Fibroblast of villous mesenchyme (primary cell): ENCODE results near the genes C1orf52, BCL10, COL24A1, GBP4 and GBP5.

DNA sequence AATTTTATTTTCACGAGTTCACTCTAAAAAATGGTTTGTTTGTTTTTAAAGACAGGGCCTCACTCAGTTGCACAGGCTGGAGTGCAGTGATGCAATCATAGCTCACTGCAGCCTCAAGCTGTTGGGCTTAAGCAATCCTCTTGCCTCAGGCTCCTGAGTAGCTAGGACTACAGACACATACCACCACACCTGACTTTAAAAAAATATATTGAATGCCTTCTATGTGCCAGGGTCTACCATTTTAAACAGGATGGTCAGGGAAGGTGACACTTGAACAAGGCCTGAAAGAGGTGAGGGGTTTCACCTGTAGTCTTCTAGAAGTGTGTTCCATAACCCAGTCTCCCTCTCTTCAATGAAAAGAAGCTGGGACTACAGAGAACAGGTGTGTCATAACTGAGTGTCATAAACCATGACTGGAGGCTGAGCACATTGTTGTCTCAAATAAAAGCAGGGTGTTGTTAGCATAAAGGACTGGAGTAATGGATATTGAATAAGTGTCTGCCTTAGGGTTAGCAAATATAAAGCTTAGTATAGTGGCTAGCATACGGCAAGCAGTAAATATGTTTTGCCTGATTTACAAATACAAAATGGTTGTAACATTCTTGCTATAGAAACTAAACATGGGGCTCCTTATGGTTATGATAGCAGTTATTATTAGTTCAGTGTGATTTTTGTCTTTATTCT lies 65.5 kb downstream of the SYDE2 start:
- CAGE, long polyA plus RNA = no peak

DNA sequence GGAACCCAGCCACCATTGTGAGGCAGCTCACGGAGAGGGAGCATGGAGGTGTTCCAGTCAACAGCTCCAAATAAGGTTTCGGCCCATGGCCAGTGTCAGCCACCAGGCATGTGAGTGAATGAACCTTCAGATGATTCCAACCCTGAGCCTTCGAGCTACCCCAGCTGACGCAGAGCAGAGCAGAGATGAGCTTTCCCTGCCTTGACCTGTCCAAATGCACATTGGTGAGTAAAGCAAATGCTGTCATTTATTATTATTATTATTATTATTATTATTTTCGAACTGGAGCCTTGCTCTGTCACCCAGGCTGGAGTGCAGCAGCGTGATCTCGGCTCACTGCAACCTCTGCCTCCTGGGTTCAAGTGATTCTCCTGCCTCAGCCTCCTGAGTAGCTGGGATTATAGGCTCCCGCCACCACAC lies 57.9 kb downstream of the SYDE2 start:
- CAGE, long polyA plus RNA = no peak

DNA sequence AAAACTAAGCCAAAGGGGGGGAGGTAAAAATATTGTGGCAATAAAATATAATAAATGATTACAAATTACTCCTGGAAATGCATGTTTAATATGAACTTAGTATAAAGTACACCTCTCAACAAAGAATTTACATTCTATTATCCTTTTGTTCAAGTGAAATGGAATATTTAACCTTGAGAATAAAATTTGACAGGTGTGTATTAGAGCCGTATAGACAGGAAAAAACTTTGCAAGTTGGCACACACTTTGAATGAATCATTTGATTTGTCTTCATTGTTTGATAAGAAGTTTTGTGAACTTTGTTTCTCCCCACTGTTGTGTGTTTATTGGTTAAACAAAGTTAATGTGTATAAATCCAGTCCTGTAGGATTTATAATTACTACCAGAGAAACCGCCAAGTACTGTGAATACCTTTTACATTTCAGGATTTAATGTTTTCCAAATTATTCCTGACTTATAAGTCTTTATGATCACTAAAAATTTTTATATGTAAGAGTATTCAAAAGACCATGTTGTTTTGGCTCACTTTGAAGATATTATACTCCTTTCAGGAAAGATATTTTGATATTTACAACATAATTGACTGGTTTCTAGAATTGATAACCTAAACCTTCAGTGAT lies 1.9 kb downstream of the SYDE2 start:
- CAGE, long polyA plus RNA = no peak

DNA sequence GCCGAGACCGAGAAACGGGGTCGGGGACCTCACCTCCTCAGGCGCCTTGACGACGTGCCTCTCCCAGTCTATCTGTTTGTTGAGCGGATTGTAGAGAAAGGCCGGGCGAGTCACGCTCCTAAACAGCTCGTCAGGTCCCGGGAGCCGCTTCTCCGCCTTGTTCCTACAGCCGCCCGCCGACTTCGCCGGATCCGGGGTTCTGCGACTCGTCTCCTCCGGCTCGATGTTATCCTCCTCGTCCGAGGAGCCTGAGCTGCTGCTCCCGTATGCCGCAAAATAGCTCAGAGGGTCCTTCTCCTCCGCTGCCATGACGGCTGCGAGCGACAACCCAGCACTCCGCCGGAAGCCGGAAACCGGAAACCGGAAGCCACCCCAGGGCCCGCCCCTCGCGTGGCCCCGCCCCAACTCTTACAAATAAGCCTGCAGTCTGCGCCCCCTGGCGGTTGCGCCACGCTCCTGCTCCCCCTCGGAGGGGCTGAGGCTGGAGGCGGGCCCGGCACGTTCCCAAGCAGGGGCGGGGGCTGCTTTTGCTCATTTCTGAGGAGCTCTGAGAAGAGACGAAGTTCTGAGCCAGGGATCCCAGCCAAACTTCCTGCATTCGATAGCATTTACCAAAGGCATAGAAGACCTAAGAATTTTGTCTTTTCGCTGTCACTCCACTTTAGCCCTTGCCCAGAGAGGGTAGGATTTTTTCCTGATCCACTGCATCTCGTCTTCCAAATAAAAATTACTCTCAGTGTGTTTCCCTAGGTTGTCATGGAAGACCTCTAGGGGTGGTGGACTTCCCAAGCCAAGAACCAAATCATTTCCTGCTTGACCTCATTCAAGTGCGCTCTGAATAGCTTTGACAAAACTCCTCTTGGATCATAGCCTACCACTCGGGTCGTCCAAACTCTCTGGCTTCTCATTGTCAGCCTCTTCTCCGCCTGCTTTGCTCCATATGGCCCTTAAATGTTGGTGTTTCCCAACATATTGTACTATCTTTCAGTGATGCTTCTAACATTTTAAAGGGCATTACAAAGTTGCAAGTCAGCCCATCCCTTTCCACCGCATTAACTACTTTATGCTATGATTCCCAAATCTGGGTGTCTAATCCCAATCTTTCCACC lies at the start of gene C1orf52:
Gene C1orf52, minus strand, starts transcription at position 338 of the 1,109 bp plus-strand sequence.
- CAGE, long polyA plus RNA = start-site peak on the minus strand centred at position 335 of the sequence, 42 bp wide, 649 and 922 reads in 2 replicates

DNA sequence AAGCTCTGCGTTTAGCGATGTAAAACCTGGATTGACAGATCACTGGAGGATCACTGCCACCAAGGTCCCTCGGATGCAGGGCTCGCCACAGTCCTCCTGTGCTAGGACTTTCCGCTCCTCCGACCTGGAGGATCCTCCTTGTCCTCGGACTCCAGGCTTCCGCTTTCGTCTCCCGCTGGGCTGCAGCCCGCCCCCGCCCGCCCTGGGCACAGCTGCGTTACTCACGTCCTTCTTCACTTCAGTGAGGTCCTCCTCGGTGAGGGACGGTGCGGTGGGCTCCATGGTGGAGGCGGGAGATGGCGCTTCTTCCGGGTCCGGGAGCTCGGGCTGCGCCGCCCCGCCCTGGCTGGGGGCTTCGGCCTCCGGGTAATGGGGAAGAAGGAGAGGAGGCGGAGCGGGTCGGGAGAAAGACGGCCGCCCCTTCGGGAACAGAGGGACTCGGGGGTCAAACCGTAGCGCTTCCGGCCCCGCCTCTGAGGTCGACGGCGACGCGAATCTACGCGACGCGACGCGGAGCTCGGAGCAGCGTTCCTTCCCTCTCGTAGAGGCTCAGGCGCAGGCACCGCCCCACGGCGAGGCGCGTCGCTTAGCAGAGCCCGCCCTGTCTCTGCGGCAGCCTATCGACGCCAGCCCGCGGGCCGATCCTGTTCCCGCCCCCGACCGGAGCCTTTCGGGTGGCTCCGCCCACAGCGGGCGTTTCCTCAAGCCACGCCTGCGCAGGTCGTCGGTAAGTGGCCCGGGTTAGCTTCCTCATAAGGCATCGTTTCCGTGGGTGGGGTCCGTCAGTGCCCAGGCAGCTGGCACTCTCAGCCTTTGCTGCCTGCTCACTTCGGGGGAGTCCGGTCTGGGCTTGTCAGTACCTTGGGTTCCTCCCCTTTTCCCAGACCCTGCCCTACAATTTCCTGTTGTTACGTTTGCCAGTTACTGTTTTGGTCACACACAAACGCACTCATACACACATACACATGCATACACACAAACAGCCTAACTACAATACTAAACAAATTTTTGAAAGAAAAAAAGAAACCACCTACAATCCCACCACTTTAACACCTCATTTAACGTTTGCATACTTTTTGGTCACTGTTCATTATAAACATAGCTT lies at the start of gene BCL10:
Gene BCL10, minus strand, starts transcription at position 562 of the 1,105 bp plus-strand sequence.
- CAGE, long polyA plus RNA = no peak

- CAGE, long polyA plus RNA = no peak
Observed at GRCh38 chr1:85298091-85298770, 21.8 kb upstream of the BCL10 start.

- CAGE, long polyA plus RNA = no peak
Observed at GRCh38 chr1:85465773-85466310, 883 bp upstream of the DDAH1 start.

DNA sequence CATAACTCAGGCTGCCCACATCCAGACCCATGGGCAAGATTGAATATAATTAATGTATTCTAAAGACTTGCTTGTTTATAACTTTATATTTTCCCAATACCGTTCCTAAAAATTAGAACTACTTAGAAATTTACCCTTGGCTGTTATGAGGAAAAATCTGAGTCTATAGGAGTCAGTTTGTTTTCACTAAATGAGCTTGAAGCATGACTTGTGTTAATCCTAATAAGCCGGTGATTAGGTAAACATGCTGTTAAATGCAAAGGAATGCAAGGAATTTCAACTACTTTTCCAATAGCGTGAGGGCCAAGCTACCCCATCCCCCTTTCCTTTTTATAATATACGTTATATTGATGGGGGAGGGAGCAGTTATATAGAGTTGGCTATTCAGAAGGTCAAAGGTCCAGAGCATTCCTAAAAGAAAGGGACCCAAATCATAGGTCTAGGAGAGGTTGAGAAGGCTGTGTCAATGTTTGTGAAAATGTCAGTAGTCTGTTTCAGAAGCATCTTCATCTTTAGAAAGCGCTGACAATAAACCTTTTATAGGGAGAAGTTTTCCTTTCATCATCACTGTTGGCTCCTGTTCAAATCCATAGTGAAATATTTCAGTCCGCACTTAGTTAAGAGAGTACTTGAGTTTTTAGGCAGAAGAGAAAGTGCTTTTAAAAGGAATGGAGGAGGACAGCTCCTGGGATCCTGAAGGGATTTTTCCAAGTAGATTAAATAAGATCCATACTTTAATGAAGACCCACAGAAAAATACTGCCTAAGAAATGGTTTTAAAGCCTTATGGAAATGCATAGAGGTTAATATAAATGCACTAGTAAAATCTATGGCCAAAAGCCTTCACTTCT lies 3.8 kb downstream of the CCN1 start:
- CAGE, long polyA plus RNA = no peak

- CAGE, long polyA plus RNA = no peak
Observed at GRCh38 chr1:85615763-85616222, 35.2 kb downstream of the CCN1 start.

GRCh38 chr1:86156585-86157302 lies at the start of gene COL24A1:
COL24A1 (minus strand) TSS chr1:86156772.
- CAGE, long polyA plus RNA = no peak

DNA sequence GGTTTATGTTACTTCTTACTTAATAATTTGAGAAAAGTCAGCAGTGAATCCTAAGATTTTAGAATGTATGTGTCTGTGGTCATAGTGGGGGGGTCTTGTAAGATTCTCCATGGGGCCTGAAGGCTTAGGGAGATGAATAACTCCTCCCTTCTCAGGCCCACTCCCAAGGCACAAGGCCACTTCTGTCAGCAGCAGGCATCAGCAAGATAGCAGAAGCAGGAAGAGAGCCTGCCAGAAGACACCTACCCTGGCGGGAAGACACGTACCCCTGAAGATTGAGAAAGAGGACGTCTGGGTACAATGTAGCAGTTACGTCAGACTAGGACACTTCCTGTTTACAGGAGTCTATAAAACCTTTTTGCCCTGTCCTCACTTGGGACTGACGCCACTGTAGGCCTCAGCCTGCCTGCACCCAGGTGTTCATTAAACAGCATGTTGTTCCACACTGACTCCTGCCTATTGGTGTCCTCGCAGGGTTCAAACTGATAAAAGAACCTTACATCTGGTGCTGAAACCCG lies 56.8 kb downstream of the ODF2L start:
- CAGE, long polyA plus RNA = no peak

GRCh38 chr1:86746022-86746379 lies 41.6 kb downstream of the SH3GLB1 start:
- CAGE, long polyA plus RNA = no peak

DNA sequence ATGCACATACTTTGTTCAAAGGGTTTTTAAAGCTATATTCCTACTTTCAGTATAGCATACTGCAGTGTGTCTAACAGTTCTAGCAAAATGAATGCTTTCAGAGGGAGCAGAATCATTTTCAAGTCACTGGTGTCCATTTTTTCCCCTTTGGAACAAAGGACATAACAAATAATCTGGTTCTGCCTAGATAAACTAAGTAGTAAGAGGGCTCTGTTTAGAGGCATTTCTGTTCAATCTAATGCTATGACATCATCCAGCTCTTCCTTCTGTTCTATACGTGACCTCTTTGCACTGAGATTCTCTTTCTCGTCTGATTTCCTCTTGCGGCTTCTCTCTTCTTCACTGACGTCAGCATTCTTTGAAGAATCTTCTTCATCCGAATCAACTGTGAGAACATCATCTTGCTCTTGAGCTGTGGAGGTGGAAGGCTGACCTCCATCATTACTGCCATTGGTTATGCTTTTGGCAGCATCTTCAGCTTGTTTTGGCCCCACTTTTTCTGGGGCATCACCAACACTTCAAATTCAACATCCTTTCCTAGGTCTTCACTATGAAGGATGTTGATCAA lies 130.3 kb downstream of the HS2ST1 start:
- CAGE, long polyA plus RNA = no peak

- CAGE, long polyA plus RNA = no peak
Observed at GRCh38 chr1:87132668-87133069, 196.0 kb upstream of the LMO4 start.

DNA sequence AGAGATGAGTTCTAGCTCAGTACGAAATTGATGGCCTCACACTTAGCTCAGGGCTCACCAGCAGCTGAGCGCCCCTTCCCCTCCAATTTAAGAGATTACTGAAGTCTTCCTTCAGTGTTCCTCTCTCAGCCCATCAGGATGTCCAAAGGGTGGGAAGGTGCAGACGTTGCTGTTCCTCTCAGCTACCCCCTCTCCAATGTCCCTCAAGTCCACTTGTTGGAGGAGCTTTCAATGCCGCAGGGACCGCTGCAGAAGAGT lies 5.5 kb downstream of the LMO4 start:
- CAGE, long polyA plus RNA = no peak

- CAGE, long polyA plus RNA = no peak
Observed at GRCh38 chr1:87805565-87806489, 477.1 kb downstream of the LMO4 start.

GRCh38 chr1:88341338-88341938 lies 342.6 kb upstream of the PKN2 start:
- CAGE, long polyA plus RNA = no peak

DNA sequence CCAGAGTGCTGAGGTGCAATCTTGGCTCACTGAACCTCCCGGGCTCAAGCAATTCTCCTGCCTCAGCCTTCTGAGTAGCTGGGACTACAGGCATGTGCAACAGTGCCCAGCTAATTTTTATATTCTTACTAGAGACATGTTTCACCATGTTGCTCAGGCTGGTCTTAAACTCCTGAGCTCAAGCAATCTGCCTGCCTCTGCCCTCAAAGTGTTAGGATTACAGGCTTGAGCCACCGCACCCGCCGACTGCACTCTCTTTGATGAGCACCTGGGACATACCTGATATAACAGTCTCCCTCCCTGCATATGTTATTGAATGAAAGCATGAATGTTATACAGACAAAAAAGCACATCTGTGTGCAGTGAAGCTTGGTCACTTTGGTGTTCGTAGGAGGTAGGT lies 12.2 kb downstream of the GBP3 start:
- CAGE, long polyA plus RNA = no peak

DNA sequence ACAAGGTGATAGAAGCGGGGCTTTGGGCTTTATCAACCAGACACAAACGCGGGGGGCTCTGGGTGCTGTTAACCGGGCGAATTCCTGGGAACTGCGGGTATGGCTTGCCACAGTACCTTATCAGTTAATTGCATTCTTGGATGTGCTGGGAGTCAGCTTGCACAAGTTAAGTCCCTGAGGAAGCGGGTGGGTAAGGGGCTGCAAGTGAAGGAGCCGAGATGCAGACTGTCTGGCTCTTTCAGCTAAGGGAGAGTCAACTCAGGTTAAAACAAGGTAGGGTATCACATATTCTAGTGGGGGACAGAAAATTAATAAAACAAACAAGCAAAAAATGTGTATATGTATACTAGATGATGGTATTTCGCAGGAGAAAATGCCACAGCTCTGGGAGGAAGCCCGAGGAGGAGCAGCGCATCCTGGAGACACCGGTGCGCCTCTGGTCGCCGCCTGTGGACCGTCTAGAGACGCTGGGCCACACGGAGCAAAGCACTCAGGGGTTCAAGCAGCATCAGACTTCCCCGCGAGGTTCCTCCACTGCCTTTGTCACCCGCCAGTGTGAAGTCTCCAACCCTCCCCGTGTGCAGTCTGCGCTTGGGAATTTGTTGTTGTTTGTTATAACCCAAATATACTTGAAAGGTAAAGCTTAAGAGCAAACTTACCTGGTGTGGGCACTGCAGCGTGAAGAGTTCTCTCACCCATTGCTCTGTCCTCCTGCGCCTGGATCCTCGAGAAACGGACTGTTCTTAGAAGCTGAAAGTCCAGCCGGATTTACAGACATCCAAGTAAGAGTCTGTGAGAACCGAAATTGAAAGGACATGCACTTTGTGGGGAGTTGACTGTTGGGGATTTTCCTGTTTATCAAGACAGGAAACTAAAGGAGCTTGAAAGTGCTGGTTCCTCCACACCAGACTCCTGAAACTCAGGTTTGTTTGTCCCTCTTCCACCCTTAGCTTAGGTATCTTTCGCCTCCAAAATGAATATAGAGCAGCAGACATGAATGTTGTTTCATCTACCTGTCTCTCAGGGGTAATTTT lies at the start of gene GBP4:
Gene GBP4, minus strand, starts transcription at position 807 of the 1,034 bp plus-strand sequence.
- CAGE, long polyA plus RNA = no peak

- CAGE, long polyA plus RNA = no peak
Observed at GRCh38 chr1:89272563-89273465, at the start of gene GBP5. GBP5 (minus strand) TSS chr1:89272860.